Thoracic aorta endothelial cell (primary cell): ENCODE data around the genes TCFL5 and HELZ2.

- CAGE, long polyA plus RNA = no peak
These were observed 57.8 kb upstream of the GATA5 start for GRCh38 chr20:62533539-62534078.

- CAGE, long polyA plus RNA = no peak
These were observed 39.9 kb upstream of the SLCO4A1 start for GRCh38 chr20:62602352-62602929.

DNA sequence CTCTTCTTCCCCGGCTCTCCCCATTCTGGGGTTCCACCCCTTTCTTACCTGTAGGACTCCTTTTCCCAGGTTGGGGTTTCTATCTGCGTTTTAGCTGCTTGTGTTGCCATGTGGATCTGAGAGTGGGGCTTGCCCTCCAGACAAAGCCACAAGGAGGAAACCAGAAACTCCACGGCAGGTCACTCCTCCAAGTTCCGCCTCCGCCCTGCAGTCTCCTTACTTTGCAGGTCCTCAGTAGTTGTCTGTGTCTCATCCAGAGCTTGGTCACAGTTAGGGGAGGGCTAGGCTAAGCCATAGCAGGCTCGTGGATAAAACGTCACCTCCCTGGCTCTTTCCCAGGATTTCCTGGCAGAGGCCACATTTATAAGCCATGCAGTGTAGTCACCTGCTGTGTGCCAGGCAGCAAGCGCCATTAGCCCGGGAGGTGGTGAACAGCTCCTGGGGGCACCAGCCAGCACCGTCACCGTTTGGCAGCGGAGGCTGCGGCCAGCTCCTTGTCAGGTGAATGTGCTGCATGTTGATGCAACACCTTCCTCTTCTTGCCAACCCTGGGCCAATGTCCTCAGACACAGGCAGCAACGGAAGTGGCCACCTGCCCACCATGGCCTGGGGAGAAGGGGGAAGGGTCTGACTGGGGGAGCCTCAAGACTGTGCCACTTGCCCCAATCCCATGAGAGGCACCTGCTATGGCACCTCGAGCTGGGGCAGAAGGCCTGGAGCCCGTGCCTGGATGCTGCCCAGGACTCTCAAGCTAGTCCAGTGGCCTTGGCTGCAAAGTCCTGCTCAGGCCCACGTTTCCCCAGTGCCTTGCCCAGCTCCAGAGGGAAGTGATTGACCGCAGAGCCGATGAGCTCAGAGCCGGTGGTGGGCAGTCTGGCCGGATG lies 39.1 kb upstream of the SLCO4A1 start:
- CAGE, long polyA plus RNA = no peak

GRCh38 chr20:62618534-62619016 lies 23.7 kb upstream of the SLCO4A1 start:
- CAGE, long polyA plus RNA = no peak

- CAGE, long polyA plus RNA = no peak
These were observed 7.6 kb downstream of the NTSR1 start for GRCh38 chr20:62716174-62716692.

DNA sequence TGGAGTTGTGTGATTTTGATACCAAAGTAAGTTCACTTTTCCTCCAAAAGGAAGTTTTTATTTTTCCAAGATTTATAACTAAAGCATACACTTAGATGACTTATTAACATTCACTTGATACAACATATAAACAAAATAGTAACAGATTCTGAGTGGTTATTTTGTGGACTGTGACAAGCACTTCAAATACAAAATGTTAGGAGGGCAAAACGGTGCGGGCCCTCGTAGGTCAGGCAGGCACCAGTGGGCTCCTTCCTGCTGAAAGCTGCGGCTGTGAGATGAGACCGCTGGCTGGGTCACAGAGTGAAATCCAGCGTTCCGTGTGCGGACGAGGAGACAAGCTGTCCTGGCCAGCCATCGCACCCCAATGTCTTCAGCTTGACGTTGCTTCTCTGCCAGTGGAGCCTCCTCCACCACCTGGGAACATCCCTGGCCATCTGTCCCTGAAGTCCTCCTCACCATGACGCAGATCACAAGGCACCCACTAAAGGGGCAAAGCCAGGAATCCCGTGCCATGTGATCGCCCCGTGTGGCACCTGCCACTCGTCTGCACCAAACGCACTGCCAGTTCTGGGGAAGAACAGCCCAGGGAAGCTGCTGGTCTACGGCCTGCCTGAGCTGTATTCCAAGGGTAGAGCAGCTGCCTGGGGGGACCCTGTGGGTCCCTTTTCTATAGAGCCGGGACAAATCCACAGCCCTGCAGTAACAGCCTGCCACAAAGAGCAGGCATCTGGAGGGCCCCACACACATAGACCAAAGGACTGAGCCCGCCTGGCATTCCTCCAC lies 3.8 kb upstream of the OGFR start:
- CAGE, long polyA plus RNA = no peak

DNA sequence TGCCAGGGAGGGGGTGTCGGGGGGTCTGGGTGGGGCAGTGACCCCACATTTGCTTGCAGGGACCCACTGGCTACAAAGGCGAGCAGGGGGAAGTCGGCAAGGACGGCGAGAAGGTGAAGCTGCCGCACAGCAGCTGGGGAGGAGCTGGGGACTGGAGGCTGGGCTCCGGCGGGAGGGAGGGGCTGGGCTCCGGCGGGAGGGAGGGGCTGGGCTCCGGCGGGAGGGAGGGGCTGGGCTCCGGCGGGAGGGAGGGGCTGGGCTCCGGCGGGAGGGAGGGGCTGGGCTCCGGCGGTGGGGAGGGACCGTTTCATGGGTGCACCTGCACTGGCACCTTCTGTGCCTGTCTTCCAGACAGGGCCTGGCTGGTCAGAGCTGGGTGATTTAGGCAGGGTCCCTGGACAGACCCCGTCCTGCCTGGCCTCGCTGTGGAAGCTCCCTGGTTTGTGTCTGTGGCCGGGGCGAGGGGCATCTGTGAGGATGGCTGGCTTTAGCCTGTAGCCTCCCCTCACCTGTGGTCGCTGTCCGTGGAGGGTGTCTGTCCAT lies 8.1 kb downstream of the COL9A3 start:
- CAGE, long polyA plus RNA = no peak

GRCh38 chr20:62831378-62831951 lies 14.6 kb downstream of the COL9A3 start:
- CAGE, long polyA plus RNA = no peak

- CAGE, long polyA plus RNA = no peak
These were observed at the start of gene TCFL5 for GRCh38 chr20:62860931-62861902. Gene TCFL5 (minus strand): TSS chr20:62861822.

- CAGE, long polyA plus RNA = no peak
These were observed 10.6 kb upstream of the TCFL5 start for GRCh38 chr20:62872234-62872604.

GRCh38 chr20:62876833-62877382 lies 15.3 kb upstream of the TCFL5 start:
- CAGE, long polyA plus RNA = no peak

DNA sequence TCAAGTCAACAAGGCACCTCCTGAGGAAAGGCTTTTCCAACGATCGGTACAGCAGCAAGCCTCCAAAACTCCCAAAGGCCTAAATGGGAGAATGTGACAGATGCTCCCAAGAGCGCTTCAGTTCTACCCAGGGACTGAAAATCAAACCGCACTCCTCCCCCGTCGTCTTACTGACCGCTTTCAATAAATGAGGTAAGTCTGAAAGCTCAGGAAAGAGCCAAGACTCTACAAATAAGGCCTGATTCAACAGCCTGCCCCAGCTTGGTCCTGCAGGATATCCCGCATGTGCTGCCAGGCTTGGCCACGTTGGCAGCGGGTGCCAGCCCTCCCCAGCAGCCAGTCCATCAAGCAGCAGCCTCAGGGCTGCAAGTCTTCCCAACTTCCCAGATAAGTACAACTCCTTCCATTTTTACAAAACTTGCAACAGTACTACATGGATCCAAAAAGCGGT lies 28.3 kb downstream of the DIDO1 start:
- CAGE, long polyA plus RNA = no peak

DNA sequence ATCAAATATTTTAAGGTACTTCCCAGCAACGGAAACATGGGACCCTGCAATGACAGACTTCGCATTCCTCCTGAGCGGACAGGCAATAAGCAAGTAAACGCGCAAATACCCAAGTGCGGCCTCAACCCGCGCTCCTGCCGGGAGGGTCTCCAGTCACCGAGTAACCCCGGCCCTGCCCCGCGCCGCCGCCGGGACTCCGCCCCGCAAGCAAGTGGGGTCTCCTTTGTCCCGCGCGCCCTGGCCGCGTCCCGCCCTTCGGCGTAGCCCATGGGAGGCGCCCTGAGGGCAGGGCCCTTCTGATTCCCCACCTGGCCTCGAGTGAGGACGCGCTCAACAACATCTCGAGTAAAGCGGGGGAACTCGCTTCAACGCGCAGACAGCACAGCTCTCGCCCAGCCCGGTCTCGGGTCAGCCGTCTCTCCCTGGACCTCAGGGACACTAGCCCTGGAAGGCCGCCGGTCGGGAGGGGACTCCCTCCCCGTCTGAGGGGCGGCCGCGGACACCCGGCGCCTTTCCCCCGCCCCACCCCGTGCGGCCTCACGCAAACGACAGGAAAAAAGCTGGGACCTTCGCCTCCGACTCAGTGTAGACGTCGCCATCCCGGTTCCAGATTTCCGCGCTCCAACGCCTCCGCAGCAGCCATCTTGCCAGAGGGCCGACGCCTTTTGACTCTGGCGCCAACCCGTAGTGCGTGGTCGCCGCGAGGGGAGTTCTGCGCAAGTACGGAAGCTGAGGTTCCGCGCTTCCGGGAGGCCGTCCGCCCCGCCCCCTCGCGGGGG lies 529 bp upstream of the GID8 start:
- CAGE, long polyA plus RNA = no peak

GRCh38 chr20:63176803-63177753 lies 38.9 kb downstream of the YTHDF1 start:
- CAGE, long polyA plus RNA = no peak

- CAGE, long polyA plus RNA = no peak
These were observed 38.2 kb downstream of the YTHDF1 start for GRCh38 chr20:63177754-63178007.

DNA sequence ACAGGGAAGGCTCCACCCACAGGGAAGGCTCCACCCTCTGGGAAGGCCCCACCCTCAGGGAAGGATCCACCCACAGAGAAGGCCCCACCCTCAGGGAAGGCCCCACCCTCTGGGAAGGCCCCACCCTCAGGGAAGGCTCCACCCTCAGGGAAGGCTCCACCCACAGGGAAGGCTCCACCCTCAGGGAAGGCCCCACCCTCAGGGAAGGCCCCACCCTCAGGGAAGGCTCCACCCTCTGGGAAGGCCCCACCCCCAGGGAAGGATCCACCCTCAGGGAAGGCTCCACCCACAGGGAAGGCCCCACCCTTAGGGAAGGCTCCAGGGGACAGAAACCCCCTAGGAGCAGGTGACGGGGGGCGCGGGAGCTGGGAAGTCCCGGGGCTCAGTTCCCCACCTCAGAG lies 39.9 kb downstream of the KCNQ2 start:
- CAGE, long polyA plus RNA = no peak

GRCh38 chr20:63573987-63575059 lies at the start of gene HELZ2:
Gene HELZ2 (minus strand): TSS chr20:63574239.
- CAGE, long polyA plus RNA = no peak

DNA sequence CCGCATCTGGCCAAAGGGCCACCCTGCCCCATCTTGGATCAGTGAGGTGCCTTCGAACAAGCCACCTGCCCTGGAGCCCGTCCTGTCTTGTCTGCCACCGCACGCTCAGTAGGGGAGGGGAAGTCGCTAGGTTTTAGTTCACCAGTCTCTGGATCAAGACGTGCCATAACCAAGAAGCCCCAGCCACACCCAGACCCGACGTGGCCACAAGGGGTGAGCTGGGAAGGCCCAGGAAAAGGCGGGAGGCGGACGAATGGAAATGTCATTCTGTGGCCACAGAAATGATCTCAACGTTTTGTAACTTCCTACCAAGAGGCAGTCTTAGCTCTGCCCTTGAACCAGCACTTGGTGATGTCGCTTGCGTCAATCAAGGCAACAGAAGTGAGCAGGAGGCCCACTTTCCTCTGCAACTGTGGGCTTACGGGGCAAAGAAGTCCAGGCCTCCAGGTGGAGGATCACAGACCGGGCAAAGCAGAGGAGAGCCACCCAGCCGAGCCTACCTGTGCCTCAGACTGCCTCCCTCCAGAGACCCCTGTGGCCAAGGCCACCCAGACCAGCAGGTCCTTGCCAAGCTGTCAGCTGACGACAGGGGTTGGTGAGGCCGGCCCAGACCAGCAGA lies 14.5 kb downstream of the GMEB2 start:
- CAGE, long polyA plus RNA = no peak

DNA sequence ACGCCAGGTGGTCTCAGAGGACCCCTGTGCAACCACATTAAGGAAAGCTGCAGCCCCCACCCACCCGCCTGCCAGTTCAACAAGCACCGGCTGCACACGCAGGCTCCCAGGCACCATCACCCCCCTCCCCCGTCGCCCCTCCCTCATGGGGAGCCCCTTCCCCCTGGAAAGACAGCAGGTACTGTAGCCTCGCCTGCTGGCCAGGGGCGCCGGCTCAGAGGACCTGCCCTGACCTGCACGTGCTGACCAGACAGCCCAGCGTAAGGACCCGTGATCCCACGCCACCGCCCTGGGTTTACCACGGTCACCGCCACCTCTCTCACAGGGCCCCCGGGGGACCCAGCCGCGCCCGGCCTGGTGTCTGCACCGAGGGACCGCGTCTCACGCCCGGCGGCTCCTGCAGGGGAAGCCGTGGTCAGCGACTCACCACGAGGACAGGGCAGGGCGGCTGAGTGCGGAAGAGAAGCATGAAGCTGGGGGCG lies 12.4 kb downstream of the STMN3 start:
- CAGE, long polyA plus RNA = no peak

GRCh38 chr20:63692969-63693377 lies 3.5 kb upstream of the TNFRSF6B start:
- CAGE, long polyA plus RNA = no peak